ENCODE data around the genes C6orf141 and ELOVL5.

DNA sequence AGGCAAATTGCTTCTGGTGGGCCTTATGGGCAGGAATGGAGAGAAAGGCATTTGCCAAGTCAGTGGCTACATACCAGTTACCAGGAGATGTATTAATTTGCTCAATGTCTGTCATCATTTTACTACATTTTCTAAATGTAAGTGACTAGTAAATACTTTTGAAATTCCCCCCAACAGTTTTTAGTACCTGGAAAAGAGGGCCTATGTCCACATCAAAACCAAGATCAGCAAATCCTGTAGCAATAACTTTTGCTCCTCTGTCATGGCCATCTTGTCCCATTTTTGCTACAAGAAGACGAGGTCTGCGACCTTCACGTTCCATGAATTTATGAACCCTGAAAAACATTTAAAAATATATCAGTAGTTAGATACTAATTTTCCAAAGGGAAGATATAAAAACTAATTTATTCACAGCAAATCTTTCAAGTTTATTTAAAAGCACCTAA lies 23.0 kb downstream of the MMUT start:
- RRBS, result no CpG with 5 or more reads among the region's 3 CpGs

DNA sequence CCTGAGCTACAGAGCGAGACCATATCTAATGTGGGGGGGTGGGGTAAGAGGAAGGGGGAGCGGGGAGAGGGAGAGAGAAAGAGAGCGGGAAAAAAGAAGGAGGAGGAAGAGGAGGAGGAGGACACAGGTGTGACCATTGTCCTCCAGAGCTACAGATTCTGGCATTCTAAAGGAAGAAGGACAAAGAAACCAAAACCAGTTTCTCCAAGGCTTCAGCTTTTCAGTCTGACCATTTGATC lies 542 bp upstream of the C6orf141 start:
- RRBS, result no CpG with 5 or more reads among the region's 3 CpGs

- RRBS, result 5% methylated on average over 27 of the region's 58 CpGs
Measured at GRCh38 chr6:49550246-49551209, at the start of gene C6orf141. C6orf141 (plus strand) TSS chr6:49550668.

DNA sequence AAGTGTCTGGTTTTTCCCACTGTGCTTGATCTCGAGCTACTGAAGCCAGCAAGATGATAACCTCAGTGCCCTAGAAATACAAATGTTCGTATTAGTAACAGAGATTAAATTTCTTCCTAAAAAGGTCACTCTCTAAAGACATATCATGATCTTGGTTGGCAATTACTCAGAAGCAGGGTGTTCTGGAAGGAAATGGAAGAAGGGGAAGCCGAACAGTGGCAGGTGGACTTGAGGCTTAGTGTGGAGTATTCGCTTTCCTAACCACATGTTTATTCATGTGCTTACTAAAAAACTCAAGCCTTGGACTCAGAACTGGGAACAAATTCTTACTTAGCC lies 20.1 kb downstream of the C6orf141 start:
- RRBS, result no CpG with 5 or more reads among the region's 4 CpGs

DNA sequence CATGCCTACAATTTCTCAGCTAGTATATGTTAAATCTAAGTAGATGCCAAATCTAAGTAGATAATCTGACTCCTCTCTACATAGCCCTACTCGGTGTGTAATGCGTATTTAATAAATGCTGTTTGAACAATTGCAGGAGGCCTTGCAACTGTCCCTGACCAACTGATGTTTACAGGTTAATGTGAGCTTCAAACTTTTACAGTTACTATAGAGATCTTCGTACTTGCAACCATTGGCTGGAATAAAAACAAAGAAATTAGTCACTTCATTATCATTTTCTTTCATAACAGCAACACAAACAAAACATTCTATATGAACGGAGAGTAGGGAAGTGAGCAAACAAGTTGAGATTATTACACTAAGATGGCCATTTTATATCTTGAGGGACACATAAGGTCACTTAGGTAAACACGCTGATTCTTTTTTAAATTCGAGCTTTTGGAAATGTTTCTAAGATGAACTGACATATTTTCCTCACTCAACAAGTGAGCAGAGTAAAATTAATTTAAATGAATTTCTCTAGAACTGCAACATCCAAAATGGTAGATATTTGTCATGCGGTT lies 15.4 kb upstream of the CRISP2 start:
- RRBS, result no CpG with 5 or more reads among the region's 7 CpGs

DNA sequence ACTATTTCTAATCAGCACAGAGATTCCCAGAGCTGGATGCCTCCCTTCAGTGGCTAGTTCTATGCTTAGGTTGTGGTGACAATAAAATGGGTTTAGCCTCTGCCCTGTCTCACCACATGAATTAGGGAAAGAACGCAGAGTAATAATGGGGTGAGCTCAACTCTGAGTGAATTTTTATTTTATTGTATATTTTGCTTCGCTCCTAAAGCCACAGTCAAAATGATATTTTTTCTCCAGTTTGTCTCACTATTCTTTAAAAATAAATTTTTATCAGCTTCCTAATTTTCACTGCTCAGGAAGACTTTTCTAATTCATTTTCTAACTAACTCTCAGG lies 142.2 kb downstream of the TFAP2B start:
- RRBS, result no CpG with 5 or more reads among the region's 2 CpGs

GRCh38 chr6:52125261-52125677 lies 37.9 kb upstream of the PKHD1 start:
- RRBS, result no CpG with 5 or more reads among the region's 2 CpGs

DNA sequence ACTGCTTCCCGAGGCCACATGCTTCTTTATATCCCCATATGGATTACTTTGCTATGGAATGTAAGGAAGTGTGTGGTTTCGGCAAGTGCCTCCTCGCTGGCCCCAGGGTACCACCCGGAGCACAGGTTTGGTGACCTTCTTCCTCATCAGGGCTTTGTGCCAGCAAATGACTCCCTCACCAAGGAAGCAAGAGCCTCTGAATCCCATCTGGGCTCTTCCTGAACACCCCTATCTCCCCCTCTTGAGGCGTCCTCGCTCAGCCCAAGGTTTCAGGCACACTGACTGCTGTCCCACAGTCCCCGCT lies 41.9 kb upstream of the IL17A start:
- RRBS, result no CpG with 5 or more reads among the region's 7 CpGs

DNA sequence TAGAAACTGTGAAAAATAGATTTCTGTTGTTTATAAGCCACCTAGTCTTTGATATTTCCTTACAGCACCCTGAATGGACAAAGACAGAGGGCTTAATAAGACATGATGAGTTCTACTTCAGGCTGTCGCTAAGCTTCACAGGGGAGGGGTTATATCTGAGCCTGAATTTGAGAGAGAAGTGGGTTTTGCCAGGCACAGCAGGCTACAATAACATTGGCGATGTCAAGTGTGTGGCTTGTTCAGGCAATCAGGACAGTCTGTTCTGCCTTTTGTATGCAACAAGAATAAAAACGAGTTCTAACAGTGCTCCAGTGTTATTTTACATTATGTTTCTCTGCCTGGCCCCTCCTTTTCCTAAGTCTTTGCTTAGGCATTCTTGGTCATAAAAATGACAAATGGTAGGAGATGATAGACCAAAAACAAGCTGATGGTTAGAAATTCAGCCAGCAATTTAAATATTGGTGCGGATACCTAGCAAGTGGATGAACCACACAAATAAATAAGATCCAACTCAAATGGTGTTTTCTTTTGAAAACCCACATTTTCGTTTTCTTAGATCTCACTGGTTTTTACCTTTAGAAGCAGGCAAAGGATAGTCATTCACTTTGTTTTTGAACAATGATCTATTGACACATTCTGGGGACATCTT lies 26.9 kb downstream of the PAQR8 start:
- RRBS, result no CpG with 5 or more reads among the region's 5 CpGs

GRCh38 chr6:52496673-52496979 lies 76.5 kb downstream of the EFHC1 start:
- RRBS, result no CpG with 5 or more reads among the region's 1 CpG

GRCh38 chr6:52504135-52505155 lies 72.4 kb downstream of the TRAM2 start:
- RRBS, result no CpG with 5 or more reads among the region's 26 CpGs

DNA sequence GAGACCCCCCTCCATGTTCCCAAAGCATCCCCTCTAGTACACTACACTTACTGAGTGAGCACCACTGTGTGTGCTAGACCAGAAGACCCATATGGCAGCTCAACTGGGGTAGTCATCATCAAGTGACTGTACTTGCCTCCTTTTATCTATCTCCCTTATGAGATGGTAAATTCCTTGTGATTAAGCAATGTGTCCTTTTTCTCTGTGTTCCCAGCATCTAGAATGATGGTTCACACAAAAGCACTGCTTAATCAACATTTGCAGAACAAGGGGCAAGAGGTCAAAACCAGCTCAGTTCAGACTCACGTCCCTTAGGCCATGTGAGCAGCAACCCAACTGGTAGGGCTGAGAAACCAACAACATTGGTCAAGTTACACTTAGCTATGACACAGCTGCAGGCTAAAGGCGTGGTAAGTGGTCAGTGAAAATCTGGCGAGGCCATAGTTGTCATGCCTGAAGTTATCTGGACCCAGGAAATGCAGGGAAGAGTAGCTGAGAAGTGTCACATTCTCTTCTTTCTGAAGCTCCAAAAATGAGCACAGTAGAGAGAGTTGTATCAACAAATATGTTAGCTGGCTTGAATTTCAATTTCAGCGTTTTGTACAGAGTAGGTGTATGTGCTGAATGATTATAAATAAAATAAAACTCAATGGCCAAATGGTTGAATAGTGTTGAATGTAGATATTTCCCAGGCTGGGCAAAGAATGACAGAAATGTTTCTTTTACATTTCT lies 9.9 kb downstream of the TRAM2 start:
- RRBS, result no CpG with 5 or more reads among the region's 4 CpGs

DNA sequence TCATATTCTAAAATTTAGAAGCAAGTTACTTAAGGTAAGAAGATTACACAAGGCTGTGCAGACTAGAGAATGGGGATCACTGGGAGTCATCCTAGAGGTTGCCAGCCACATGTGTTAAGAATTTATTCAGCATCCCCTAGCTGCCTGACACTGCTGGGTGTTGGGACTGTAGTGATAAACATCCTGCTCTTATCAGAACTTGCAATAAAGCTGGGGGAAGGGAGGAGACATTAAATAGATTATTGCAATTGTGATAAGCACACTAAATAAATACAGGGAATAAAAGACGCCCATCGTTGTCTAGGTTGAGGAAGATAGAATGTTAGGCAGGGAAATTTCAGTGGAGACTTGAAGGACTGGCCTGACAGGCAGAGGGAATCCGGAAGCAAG lies 33.1 kb upstream of the TRAM2 start:
- RRBS, result no CpG with 5 or more reads among the region's 3 CpGs

- RRBS, result no CpG with 5 or more reads among the region's 15 CpGs
Measured at GRCh38 chr6:52881706-52882328, 27.7 kb downstream of the GSTA3 start.

- RRBS, result no CpG with 5 or more reads among the region's 4 CpGs
Measured at GRCh38 chr6:53192816-53193202, 44.2 kb upstream of the GCM1 start.

DNA sequence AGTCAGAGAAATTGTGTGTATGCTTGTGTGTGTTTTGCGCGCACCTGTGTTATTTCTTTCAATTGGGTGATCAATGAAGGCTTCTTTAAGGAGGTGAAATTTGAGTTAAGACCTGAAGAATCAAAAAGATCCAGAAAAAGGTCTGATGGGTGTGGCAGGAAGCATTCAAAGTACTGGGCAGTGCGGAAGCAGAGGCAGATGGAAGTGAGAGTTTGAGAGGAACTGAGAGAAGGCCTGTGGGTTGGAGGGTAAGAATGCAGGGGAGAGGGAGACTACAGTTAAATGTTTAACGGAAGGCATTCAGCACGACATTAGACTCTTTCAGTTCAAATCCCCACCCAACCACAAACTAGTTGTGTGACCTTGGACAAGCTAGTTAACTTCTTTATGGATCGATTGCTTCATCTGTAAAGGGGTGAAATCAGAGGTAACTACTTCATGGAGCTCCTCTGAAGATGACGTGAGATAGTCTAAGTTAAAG lies 50.5 kb upstream of the GCM1 start:
- RRBS, result no CpG with 5 or more reads among the region's 7 CpGs

DNA sequence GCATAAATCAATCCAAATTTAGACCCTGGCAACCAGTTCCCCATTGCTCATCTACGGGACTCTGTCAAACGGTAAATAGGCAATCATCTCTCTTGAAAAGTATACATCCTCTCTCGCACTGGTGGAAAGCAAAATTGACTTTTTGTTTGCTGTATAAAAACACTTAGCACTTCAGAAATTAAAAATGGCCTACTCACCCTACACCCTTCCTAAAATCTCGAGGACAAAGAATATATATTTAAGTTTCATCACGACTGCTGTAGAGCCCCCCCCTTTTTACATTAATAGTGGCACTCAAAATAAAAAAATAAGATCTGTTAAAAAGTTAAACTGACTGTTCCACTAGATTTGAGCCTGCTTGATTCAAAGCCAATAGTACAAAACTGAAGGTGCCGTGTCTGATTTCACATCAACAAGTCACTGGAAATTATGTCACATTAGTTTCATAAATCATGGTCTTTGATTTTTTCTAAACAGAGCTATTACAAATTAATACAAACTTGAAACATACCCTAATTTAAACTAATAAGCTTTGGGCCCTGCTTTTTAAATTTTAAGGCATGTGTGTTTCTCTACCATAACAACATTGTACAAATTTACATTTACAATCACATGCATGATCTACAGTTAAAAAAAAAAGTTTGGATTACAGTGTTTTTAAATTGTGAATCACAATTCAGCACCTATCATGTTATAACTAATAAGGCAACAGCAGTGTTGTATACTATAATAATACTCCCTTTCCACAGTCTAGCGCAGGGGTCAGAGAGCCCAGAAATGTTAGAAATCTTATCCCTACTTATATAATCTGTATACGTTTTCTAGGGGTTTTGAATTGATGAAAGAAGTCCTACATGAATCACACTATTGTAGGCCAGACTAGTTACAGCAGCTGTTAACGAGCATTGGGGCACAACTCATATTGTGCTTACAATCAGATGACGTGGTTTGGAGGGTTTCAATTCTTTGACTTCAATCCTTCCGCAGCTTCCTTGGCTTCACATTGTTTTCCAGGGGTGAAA lies 80.3 kb downstream of the ELOVL5 start:
- RRBS, result no CpG with 5 or more reads among the region's 11 CpGs

GRCh38 chr6:53347130-53347736 lies 1.5 kb downstream of the ELOVL5 start:
- RRBS, result no CpG with 5 or more reads among the region's 15 CpGs

DNA sequence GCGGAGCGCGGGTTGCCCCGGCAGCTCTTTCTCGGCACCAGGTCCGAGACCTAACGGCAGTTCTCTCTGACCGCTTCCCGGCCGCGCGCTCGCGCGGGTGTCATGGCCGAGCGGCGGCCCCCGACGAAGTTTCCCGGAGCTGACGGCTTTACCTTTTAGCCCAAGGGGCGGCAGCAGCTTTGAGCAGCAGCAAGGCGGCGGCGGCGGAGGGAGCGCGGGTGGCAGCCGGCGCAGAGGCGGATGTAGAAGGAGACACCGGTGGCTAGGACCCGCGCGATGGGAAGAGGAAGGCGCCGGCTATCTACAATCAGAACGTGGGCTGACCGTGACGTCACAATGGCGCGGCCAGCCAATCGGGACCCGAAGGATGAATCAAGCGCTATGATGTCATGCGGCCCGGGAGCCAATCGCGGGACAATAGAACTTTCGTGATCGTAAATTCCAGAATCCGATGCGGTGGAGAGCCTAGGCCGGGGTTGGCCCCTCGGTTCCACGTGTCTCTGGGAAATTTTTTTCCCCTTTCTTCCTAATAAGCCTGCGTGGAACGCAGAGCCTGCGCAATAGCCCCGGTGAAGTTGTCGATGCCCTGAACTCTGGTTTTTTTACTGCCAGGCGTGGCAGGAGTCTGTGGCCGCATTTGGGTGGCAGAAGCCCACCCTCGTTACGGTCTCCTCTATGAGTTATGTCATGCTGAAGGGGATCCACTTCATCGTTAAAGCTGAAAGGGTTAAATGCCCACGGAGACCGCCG lies at the start of gene ELOVL5:
ELOVL5 (minus strand) TSS at position 286 of the 750 bp plus-strand sequence.
- RRBS, result under 1% methylated on average over 52 of the region's 70 CpGs

Data from GM19239 (cell line).